SJSA1 (cell line): ENCODE measurements around the genes NFKBIZ and CD47.

GRCh38 chr3:101692357-101693092 is 6.0 kb upstream of the RPL24 start:
- RAMPAGE, long total RNA = no peak

DNA sequence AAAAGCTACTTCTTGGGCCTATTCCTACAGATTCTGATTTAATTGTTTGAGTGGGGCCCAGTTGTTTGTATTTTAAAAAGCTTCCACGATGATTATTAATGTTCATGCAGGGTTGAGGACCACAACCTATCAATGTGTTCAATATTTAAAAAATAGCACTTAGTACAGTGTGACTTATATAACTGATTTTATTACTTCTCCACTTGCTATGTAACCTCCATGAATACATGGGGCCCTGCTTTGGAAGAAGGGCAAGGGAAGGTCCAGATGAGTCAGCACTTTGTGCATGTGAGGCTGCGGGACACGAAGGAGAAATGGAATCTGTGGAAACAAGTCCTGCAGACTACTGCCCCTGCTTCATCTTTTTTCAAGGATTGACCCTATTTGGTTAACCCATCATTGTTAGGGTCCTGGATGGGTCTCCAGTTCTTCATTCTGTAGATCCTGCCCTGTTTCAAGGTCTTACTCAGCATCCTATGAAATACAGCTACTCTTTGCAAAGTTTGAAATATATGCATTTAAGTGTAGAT is 1.6 kb downstream of the NXPE3 start:
- RAMPAGE, long total RNA = no peak

DNA sequence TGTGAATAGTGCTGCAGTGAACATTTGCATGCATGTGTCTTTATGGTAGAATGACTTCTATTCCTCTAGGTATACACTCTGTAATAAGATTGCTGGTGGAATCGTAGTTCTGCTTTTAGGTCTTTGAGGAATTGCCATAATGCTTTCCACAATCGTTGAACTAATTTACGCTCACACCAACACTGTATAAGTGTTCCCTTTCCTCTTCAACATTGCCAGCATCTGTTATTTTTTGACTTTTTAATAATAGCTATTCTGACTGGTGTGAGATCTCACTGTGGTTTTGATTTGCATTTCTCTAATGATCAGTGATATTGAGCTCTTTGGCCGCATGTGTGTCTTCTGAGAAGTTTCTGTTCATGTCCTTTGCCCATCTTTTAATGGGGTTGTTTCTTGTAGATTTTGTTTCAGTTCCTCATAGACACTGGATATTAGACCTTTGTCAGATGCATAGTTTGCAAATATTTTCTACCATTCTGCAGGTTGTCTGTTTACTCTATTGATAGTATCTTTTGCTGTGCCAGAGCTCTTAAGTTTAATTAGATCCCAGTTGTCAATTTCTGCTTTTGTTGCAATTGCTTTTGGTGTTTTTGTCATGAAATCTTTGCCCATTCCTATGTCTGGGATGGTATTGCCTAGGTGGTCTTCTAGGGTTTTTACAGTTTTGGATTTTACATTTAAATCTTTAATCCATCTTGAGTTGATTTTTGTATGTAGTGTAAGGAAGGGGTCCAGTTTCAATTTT is 12.9 kb downstream of the NXPE3 start:
- RAMPAGE, long total RNA = no peak

DNA sequence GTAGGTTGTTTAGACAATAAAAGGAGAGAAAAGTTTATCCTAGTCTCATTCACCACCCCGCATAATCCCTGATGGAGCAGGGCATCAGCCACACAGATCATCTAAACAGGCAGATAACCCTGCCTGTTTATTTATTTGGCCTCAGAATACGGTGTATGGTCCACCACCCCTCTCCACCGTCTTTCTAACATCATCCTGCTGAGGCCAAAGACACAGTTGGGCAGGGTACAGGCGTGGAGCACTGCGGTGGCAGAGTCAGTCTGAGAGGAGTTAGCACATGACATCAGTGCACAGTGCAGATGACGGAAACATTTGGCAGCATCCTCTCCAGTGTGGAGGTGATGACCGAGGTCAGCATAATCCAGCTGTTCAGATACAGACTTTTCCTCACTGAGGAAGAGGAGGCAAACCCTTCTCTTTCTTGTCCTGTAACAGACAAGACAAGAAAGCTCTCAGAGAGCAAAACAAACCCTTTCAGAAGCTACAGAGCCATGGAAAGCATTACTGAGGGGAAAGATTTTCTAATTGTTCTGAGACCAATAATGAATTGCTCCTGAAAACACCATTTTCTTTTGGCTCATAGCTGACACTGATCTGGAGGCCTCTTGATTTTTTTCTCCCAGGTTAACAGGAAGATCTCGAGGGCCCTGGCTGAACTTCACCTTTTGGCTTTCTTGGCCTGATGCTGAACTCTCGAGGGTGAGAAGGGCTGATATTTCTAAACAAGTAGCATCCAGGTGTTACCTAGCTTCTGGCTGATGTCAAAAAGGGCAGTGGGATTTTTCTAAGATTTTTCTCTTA is 20.1 kb upstream of the NFKBIZ start:
- RAMPAGE, long total RNA = no peak

- RAMPAGE, long total RNA = no peak
These were observed 2.5 kb upstream of the NFKBIZ start for GRCh38 chr3:101846880-101847242.

GRCh38 chr3:101848816-101849781 is at the start of gene NFKBIZ:
Gene NFKBIZ, plus strand, starts transcription at chr3:101849514.
- RAMPAGE, long total RNA = no peak

DNA sequence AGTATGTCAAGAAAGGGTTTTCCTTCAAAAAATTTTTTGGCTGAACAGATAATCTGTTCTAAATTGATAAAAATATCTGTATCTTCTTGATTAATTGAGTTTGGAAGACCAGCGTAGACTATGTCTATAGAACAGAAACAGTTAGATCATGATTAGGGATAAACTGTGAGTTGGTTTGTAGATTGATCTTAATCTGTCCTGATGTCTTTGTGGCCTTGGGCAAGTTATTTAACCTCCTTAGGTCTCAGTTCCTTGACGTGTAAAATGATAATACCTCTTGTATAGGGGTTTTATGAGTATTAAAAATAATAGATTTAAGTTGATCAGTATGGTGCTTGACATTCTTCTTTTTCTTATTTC is 4.7 kb downstream of the NFKBIZ start:
- RAMPAGE, long total RNA = no peak

GRCh38 chr3:101863902-101864325 is 14.6 kb downstream of the NFKBIZ start:
- RAMPAGE, long total RNA = no peak

- RAMPAGE, long total RNA = no peak
These were observed 236.2 kb downstream of the ZPLD1 start for GRCh38 chr3:102670856-102671648.

GRCh38 chr3:105532287-105532808 is 165.6 kb downstream of the ALCAM start:
- RAMPAGE, long total RNA = no peak

DNA sequence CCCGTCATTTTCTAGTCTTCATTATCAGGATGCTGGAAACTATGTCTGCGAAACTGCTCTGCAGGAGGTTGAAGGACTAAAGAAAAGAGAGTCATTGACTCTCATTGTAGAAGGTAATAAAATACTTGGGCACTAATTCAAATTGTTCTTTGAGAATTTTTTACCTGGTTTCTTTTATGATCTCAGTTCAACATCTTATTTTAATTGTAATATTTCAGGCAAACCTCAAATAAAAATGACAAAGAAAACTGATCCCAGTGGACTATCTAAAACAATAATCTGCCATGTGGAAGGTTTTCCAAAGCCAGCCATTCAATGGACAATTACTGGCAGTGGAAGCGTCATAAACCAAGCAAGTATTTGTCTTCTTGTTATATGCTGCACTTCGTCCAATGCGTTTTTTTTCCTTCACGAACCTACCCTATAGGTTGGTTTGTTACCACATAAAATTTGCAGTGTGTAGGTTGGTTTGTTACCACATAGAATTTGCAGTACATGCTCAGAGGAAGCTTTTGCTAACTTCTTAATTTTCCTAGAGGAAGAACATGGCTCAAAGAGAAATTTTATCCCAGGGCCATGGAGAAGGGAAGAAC is 180.6 kb downstream of the ALCAM start:
- RAMPAGE, long total RNA = no peak

DNA sequence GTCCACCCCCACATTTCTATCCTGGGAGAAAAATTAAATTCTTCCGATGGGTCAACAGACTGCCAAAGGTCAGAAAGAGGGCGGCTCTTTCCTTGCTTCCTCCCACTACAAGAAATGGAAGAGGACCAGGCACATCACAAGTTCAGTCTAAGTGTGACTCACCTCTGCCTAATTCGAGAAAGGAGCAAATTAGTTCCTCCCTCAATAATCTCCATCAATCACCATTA is 76.3 kb downstream of the CBLB start:
- RAMPAGE, long total RNA = no peak

GRCh38 chr3:105867717-105867890 is 1.2 kb downstream of the CBLB start:
- RAMPAGE, long total RNA = no peak

GRCh38 chr3:107263196-107263969 is 113.9 kb upstream of the CCDC54 start:
- RAMPAGE, long total RNA = no peak

DNA sequence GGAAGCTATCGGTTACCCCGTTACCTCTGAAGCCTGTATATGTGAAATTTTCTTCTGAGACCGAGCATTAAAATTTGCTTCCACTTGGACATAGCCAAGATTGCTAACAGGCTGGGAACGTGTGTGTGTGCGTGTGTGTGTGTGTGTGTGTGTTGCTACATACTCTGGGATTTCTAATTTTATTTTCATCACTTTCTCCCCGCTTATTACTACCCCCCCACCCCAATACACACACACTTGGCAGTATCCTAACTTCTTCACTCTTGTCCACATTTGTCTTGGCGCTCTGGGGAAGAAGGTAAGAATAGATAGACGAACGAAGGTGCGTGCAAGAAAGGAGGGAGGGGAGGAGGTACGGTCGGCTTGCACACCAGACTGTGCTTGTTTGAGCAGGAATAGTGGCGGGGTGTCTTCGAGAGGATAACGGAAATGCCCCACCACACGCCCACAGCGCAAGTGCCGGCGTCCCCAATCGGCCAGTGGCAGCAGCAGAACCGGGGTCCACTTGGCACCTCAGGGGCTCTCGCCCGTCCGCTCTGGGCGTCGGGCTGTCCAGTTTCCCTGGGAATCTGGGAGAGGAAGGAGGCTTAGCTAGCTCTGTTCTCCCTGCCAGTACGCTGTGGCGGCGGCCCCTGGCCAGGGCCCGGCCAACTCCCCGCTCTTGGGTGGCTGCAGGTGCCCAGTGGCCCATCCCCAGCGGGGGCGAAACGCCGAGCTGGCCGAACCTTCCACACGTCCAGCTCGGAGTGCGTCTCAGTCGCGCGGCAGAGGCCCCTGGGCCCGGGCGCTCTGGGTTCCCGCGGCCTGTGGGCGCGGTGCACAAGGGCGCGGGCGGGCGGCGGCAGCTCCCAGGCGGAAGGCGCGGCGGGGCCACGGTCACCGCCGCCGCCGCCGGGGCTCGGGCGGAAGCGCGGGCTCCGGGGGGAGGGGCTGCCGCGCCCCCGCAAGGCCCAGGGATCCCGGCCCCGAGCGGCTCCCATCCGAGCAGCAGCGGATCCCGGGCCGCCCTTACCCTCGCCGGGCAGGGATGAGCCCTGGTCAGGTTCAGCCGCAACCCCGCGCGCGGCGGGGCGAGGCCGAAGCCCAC is 53.8 kb downstream of the CCDC54 start:
- RAMPAGE, long total RNA = no peak

- RAMPAGE, long total RNA = no peak
These were observed 48.4 kb downstream of the BBX start for GRCh38 chr3:107571154-107571472.

- RAMPAGE, long total RNA = no peak
These were observed 278.0 kb downstream of the BBX start for GRCh38 chr3:107800573-107801311.

- RAMPAGE, long total RNA = no peak
These were observed 120.6 kb downstream of the CD47 start for GRCh38 chr3:107970032-107970824.

- RAMPAGE, long total RNA = no peak
These were observed 532 bp downstream of the CD47 start for GRCh38 chr3:108090102-108090895.

DNA sequence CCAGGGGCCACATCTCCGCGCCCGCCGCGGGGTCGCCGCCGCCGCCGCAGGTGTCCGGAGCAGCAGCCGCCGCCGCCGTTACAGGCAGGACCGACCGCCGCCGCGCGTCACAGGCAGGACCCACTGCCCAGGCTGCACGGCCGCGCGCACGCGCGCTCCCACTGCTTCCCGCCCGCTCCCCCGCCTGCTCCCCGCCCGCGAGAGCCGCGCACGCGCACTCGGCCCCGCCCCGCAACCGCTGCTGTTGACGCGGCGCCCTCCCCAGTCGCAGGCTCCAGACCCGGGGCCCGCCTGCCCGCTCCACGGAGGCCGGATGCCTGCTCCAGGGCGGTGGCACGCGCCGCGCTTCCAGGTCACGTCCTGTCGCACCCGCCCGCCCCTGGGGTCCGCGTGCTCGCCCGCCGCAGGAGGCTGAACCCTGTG is at the start of gene CD47:
TSS of gene CD47 (minus strand) at position 136 of the 423 bp plus-strand sequence.
- RAMPAGE, long total RNA = no peak